PFSK-1 (cell line): ENCODE results near the gene CREB1.

GRCh38 chr2:205582106-205582805, 100.0 kb upstream of the NRP2 start:
- RRBS: no CpG with 5 or more reads among the region's 8 CpGs

DNA sequence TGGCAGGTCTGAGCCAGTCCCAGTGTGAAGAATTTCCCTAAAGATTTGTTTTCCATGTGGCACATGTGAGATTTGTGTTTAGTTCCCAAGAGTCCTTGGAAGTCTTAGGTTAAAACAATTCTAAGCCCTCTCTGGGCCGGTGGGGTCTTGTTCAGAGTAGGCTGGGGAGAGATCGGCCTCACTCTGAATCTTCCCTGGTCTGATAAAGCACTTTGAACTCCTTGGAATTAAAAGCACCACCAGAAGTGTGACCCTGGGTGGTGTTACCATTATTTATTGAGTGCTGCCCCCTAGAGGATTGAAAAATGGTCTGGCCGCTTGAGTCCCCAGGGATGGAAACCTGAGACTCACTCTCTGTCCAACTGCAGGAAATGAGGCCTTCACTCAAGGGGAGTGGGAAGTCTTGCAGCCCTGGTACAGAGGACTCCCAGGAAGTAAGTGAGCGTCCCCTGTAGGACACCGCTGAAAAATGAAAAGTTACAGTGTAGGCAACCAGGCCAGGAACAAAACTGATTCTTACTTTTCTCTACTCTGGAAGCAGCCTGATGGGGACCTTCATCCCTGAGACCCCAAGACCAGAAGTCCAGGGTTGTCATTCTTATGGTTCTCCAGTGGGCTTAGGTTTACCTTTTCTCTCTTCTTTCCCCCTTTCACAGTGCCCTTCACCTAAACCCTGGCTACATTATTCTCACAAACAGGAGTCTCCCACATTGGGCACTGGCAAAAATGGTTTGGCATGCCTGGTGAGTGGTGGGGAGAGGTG, 2.3 kb upstream of the NRP2 start:
- RRBS: no CpG with 5 or more reads among the region's 5 CpGs

GRCh38 chr2:205681421-205682110, 735 bp upstream of the NRP2 start:
- RRBS: 38% methylated on average over 10 of the region's 30 CpGs

DNA sequence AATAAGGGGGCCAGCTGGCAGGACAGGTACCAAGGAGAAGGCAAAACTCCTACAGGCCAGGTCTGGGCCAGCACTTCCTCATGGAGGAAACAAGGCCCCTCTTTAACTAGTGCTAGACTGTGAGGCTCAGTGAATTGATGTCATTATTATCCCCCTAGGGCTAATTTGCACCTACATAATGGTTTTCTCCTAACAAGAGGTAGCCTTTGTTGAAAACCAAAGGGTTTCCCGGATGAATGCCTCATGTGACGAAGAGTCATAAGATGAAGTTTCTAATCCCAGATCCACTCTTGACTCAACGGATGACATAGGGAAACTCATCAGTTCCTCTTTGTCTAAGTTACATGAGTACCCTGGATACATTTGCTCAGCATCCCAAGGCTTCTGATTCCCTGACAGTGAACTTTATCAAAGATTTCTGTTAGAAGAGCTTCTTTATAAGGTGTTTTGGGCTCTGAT, 16.6 kb downstream of the NRP2 start:
- RRBS: no CpG with 5 or more reads among the region's 3 CpGs

- RRBS: no CpG with 5 or more reads among the region's 16 CpGs
Observed at GRCh38 chr2:205733479-205734083, 51.3 kb downstream of the NRP2 start.

GRCh38 chr2:205746143-205746734, 63.9 kb downstream of the NRP2 start:
- RRBS: no CpG with 5 or more reads among the region's 6 CpGs

DNA sequence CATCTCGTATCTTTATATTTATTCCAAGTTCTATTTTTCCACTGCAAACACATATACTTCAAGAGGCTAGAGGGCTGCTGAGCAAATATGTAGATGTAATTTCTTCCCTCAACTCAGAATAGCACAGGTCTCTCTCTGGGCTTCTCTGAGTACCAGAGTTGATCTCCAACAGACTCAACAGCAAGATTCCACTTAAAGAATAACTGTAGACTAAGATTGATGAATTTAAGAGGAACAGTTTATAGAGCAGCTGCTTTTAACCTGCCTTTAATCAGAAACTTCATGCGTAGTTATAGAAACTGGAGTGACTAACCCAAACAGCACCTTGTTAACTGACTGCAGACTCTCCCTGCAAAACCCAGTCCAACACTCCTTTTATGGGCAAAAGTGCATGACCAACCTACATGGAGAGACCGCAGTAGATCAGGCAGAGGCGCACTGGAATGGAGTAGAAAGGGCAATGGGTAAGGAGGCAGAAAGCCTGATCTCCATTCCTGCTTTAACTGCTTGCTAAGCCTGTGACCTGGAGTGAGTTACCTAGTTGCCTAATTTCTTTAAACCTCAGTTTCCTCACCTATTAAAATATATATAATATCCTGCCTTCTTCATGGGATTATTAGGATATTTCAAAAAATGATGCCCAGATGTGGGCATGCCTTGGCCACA, 110.6 kb downstream of the NRP2 start:
- RRBS: no CpG with 5 or more reads among the region's 4 CpGs

GRCh38 chr2:206162276-206162998, 2.7 kb downstream of the EEF1B2 start:
- RRBS: no CpG with 5 or more reads among the region's 4 CpGs

- RRBS: no CpG with 5 or more reads among the region's 25 CpGs
Observed at GRCh38 chr2:206275450-206276272, 1.2 kb downstream of the ZDBF2 start.

DNA sequence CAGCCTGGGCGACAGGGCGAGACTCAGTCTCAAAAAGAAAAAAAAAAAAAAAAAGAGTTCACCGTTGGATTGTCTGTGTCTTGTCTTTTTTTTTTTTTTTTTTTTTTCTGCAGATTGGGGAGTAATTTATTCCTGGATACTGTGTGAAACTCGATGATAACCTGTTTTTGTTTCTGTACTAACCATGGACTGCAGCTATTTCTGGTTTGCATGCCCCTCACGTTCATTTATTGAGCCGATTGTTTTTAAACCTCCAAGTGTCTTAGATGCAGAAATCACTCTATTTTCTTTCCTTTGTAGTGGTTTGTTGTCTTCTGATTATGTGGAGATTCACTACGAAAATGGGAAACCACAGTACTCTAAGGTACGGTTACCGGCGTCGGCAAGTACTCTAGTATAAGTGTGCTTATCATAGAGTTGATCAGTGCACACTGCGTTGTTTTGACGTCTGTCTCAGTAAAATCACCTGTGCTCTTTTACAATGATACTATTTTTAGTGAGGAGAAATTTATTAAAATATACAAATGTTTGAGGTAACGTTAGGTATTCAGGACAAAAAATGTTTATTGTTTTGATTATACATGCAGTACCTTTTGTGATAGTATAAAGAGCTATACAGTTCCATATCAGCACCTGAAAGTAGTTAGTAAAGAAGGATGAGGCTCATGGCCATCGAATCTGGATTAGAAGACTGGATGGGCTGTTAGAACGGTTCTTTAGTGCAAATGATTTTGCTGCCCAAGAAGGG, 87.4 kb downstream of the ADAM23 start:
- RRBS: no CpG with 5 or more reads among the region's 16 CpGs

GRCh38 chr2:206765723-206766470, 491 bp downstream of the FASTKD2 start:
- RRBS: no CpG with 5 or more reads among the region's 25 CpGs

DNA sequence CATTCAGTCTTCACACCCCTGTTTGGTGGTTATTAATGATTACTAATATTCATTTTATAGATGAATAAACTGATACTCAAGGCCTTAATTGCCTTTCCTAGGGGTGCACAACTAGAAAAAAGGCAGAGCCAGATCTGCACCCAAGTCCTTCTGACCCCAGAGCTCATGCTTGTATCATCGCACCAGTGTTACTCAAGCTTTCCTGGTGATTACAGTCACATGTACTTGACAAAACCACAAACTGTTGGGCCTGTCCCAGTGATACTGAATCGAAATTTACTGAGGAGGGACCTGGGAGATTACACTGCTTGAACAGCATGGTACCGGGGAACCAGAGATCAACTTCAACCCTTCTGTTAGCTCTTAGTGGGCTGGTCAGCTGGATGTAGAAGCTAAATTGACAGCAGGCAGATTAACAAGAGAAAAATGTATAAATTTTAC, 33.7 kb downstream of the FASTKD2 start:
- RRBS: no CpG with 5 or more reads among the region's 3 CpGs

DNA sequence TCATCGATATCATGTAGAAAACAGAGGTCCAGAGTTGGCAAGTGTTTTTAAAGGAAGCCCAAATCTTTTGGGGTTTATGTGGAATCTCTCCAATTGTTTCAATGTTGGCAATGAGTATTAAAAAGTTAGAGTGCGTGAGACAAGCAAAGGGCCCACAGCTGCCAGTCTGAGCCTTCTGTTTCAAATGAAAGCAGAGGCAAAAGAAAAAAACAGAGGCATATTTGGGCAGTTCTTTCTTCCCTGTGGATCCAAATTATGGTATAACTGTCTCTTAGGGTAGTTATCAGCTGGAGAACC, 24.2 kb downstream of the KLF7 start:
- RRBS: no CpG with 5 or more reads among the region's 2 CpGs

- RRBS: no CpG with 5 or more reads among the region's 9 CpGs
Observed at GRCh38 chr2:207162773-207163860, 2.6 kb downstream of the KLF7 start.

GRCh38 chr2:207165354-207165511, 515 bp downstream of the KLF7 start:
- RRBS: no CpG with 5 or more reads among the region's 5 CpGs

DNA sequence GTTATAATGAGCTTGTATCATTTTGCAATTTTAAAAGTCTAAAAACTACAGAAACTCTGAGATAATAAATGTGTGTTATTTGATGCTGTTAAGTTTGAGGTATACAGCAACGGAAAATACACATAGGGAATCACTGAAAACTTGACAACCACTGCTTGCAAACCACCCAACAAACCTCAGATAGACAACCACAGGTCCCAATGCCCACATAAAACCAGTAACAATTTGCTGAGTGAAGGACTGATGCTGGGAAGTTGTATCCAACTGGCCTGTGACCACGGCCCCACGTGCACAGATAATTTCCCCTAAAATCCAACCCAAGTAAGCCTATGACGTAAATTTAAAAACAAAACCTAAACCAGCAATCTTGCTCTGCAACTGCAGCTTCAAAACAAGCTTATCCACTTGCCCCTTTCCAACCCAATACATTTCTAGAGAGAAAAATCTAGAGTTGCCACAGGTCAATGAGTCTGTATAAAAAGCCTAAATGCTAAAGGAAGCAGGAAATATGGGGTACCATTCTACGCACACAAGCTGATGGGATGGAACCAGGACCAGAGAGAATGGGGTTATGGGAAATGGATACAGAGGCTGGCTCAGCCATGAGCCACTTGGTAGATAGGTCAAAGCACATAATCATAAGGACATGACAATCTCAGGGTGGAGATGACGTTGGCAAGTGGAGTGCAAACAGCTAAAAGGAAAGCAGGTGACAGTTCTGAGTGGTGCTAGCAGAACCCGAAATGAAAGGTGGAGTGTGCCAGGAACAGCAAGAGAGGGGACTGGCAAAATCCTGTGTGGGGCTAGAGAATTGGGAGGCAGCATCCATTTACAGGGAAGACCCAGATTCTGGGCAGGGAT, 27.8 kb upstream of the CREB1 start:
- RRBS: no CpG with 5 or more reads among the region's 7 CpGs

GRCh38 chr2:207502651-207503630, 26.8 kb upstream of the CREB1 start:
- RRBS: no CpG with 5 or more reads among the region's 9 CpGs

DNA sequence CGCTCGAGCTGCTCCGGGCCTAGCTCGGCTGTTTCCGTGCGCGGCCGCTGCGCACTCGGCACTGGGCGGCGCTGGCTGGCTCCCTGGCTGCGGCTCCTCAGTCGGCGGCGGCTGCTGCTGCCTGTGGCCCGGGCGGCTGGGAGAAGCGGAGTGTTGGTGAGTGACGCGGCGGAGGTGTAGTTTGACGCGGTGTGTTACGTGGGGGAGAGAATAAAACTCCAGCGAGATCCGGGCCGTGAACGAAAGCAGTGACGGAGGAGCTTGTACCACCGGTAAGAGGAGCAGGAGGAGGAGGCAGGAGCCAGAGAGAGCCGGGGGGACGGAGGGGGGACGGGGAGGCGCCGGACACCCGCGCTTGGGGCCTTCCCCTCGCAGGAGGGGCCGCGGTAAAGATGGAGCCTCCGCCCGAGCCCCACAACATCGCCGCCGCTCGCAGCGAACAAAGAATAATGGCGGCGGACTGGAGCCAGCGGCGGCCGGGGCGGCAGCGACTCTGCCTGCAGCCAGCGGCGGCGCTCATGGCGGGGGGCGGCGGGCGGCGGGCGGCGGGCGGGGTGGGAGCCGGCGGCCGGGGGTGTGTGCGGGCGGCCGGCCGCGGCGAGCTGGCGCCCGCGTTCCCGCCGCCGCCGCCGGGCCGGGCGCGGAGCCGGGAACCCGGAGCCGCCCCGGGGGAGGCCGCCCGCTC, at the start of gene CREB1:
CREB1 (plus strand) TSS at position 100 of the 685 bp plus-strand sequence.
- RRBS: 1% methylated on average over 37 of the region's 92 CpGs

GRCh38 chr2:207750666-207751269, 18.9 kb downstream of the FZD5 start:
- RRBS: no CpG with 5 or more reads among the region's 5 CpGs

GRCh38 chr2:207759963-207760847, 9.5 kb downstream of the FZD5 start:
- RRBS: no CpG with 5 or more reads among the region's 3 CpGs